ENCODE measurements around a stretch of chr3.

- PRO-cap, result no peak
These were observed 1.5 kb upstream of the EDEM1 start for GRCh38 chr3:5185716-5186632.

DNA sequence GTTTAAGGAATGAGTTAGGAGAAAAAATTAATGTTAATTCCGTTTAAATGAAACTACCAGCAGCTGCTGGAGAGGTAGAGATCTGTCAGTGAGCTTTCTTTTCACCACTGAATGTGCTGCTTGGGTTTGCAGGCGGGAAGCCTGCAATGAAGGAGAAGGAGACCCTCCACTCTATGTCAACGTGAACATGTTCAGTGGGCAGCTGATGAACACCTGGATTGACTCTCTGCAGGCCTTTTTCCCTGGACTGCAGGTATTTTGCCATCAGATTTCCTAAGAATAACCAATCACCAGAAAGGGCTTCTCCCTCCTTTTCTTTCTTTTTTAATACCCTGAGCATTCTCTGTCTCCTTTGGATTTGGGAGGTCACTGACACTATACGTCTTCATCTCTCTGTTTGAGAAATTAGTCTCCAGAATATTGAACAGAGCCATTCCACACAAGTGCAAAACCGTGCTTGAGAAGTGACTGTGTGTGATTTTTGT, 19.6 kb downstream of the EDEM1 start:
- PRO-cap, result no peak

DNA sequence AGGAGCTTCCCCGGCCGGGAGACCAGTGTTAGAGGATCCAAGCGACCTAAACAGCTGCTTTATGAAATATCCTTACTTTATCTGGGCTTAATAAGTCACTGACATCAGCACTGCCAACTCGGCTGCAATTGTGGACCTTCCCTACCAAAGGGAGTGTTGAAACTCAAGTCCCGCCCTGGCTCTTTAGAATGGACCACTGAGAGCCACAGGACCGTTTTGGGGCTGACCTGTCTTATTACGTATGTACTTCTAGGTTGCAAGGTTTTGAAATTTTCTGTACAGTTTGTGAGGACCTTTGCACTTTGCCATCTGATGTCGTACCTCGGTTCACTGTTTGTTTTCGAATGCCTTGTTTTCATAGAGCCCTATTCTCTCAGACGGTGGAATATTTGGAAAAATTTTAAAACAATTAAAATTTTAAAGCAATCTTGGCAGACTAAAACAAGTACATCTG, 761.1 kb upstream of the LMCD1 start:
- PRO-cap, result no peak

DNA sequence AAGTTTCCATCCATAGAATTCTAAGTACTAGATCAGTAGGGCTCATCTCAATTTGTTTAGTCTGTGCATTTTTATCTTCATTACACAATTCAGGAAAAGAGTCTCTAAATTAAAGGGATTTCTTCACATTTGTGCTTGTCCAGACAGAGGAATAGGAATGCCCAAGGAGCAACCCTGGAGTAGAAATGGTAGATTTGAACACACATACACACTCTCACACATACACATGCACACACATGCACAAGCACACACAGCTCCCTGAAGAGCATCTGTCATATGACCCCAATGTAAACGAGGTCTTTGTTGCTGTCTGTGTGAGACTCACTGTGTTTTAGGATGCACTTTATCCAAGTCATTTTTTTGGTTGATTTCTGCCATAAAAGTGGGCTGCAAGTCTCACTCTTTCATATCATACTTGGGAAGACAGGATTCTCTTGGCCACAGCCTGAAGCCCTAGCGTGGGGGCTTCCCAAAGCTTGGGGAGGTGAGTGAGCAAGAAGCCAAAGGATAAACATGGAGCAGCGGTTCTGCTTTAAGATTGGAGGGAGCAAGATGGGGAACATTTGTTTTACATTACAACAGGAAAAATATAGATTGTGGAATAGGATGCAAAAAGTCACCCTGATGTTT, 21.6 kb downstream of the LMCD1 start:
- PRO-cap, result no peak

- PRO-cap, result no peak
These were observed 63.8 kb downstream of the SSUH2 start for GRCh38 chr3:8580733-8581288.

DNA sequence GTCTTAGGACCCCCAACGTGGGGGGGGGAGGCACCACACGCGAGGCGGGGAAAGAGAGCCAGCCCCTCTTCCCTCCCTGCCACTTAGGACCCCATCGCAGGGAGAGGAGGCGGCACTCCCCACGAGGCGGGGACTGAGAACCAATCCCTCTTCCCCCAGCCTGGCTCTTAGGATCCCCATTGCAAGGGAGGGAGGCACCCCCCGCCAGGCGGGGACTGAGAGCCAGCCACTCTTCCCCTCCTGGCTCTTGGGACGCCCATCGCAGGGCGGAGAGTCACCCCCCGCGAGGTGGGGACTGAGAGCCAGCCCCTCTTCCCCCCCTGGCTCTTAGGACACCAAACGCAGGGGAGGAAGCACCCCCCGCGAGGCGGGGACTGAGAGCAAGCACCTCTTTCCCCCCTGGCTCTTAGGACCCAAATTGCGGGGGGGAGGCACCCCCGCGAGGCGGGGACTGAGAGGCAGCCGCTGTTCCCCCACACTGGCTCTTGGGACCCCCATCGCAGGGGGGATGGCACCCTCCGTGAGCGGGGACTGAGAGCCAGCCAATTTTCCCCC, 34.2 kb upstream of the SSUH2 start:
- PRO-cap, result no peak

DNA sequence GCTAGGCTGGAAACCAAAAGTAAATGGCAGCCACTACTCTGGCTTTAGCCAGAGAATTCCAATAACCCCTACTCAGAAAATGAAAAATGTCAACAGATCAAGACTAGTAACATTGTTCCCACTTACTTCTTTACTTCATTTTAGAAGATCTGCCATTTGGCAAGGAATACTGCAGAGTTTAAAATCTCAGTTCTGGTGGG, 58.4 kb downstream of the RAD18 start:
- PRO-cap, result no peak

DNA sequence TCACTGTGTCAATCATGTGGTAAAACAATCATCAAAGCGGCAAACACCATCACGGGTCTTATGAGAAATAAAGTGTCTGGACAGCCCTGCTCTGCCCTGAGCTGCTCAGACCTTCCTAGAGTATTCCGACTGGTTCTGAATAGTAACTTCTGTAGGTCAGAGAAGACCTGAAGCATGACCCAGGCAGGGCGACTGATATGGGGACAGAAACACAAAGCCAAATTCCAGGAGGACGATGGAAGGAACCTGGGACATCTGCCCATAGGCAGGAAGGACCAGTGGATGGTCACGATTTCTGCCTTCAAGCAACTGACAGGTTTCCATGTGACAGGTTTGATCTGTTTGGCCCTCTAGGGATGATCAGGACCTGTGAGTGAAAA, 137.4 kb upstream of the RAD18 start:
- PRO-cap, result no peak

DNA sequence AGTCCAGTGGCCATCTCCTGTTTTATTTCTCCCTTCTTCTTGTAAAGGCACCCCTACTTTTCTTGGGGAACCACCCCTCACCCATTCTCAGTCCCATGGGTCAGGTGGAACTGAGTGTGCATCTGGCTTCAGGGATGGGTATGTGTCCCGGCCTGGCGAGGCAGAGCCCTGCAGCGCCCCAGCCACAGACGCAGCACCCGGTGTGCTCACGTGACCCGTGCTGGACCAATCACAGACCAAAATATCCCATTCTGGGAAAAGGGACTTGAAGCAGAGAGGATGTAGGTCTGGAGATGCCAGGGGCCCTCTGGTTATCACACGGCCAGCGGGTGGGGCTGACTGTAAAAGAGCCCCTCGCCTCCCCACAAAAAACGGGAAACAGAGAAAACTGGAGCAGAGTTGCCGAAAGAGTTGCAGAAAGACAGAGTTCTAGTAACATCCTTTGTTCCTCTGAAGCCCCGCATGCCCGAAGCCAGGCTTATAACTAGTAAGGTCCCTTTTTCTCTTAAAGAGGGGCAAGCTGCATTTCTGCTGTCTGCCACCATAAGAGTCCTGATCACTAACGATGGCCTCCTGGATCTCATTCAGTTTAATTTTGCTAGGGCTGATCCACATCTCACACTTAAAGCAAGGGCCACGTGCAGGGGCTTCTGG, 138.1 kb upstream of the RAD18 start:
- PRO-cap, result no peak

DNA sequence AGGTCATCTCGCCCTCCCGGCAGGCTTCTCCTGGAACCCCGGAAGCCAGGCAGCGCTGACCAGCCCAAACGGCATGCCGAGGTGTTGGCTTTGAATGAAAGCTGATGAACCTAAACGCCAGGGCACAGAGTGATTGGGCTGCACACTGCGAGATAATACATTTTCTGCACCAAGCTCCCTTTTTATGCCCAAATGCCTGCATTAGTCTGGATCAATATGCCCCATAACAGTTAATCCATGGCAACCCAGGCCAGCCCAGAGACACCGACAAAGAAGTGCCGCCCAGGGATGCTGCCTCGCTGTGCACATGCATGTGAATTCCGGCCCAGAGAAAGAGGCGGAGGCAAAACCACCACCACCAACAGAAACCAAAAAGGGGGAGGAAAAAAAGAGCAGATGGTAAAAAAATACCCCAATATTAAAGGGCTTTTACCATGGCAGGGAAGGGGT, 1.3 kb downstream of the SRGAP3 start:
- PRO-cap, result no peak

DNA sequence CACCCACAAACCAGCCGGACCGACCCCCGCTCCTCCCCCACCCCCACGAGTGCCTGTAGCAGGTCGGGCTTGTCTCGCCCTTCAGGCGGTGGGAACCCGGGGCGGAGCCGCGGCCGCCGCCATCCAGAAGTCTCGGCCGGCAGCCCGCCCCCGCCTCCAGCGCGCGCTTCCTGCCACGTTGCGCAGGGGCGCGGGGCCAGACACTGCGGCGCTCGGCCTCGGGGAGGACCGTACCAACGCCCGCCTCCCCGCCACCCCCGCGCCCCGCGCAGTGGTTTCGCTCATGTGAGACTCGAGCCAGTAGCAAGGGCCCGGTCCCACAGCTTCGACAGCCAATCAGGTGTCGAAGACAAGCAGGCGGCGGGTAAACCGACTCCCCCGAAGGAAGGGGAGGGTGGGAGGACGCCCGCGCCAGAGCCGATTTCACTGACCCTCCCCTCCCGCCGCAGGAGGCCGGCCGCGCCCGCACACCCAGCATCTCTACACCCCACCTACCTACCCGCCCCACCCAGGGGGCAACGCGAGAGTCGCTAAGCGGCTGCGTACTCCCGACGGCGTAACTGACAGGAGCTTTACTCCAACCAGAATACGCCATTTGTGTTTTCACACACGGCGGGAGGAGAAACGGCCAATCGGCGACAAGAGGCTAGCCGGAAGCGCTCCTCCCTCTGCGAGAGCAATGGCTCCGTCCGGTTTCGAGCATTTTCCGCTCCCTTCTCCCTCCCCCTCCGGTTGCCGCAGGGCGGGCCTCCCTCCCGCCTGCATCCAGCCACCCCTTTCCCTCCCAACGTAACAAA, 710 bp upstream of the SETD5 start:
- PRO-cap, result bidirectional peak, plus-strand start at position 178 of the sequence, minus-strand start at position 134 of the sequence; bidirectional peak, plus-strand start at position 702 of the sequence, minus-strand start at position 497 of the sequence

DNA sequence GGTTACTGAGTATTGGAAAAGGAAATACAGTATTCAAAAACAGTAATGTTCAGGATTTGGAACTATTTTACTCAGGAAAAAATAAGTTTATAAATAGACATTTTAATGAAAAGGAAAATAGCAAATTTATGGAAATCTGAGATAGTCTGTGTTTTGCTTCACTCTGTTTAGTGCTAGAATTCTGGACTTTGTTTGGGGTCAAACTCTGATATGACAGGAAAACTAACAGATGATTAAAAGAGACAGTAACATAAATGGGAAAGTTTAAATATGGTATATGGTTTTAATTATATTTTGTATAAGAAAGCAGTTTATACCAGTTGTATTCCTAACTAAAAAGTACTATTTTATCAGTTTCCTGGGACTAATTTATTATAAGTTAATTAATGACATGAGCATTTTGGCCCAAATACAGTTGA, 17.4 kb downstream of the SETD5 start:
- PRO-cap, result no peak

GRCh38 chr3:9440749-9441163, 43.3 kb downstream of the SETD5 start:
- PRO-cap, result no peak

DNA sequence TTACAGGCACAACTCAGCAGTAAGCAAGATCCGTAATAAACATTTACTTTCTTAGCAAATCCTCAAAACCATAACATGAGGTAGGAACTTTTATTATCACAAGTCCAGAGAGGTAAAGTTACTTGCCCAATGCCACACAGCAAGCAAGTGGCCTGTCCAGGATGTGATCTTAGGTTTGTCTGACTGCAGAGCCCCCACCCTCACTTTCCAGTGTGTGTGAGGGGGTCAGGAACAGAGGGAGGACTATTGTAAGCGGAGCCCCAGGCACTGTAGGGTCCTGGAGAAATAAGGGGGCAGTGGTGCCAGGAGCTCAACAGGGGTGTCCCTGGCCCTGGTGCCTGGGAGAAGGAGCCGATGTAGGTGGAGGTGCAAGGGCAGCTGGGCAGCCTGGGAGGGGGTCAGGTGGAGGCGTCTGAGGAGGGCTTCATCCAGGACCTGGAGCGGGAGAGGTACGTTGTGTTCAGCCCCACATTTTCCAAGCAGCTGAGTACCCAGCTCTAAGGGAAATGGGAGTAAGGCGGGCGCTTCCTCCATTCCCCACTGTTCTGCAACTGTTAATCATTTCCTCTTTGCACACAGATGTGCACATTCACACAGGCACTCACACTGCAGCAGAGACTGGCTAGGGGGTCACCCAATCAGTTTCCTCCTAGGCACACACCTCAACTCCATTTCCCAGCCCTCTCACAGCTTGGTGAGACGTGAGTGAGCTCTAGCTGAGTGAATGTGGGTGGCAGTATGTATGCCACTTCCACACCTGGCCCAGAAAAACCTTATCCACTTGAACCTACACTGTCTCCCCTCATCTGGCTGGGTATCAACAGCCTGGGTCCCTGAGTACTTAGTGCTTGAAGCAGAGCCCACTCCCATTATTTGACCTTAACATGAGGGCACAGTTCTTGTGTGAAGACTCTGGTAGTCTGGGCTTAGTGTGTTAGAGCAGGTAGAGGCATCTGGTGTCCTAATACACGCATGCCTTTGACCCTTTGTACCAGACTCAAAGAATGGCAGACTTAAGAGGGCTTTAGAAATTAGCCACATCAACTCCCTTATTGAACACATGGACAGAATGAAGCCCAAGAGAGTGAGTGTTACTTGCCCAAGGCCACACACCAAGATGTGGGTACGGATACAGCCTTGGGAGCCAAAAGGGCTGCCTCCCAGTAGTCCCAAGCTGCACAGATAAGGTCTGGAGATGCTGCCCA, 5.6 kb downstream of the RPUSD3 start:
- PRO-cap, result no peak

DNA sequence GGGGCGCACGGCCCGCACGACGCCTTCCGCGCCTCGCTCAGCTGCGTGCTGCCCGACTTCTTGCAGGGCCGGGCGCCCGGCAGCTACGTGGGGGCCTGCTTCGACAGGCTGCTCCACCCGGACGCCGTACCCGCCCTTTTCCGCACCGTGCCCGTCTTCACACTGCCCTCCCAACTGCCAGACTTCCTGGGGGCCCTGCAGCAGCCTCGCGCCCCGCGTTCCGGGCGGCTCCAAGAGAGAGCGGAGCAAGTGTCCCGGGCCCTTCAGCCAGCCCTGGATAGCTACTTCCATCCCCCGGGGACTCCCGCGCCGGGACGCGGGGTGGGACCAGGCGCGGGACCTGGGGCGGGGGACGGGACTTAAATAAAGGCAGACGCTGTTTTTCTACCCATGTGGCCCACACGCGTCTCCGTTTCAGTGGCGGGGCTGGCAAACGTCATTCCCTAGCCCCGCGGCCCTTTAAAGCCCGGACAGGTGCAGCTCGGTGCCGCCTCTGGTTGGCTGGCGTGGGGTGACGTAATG, 342 bp upstream of the CRELD1 start:
- PRO-cap, result bidirectional peak, plus-strand start outside the sequence, minus-strand start at position 416 of the sequence

DNA sequence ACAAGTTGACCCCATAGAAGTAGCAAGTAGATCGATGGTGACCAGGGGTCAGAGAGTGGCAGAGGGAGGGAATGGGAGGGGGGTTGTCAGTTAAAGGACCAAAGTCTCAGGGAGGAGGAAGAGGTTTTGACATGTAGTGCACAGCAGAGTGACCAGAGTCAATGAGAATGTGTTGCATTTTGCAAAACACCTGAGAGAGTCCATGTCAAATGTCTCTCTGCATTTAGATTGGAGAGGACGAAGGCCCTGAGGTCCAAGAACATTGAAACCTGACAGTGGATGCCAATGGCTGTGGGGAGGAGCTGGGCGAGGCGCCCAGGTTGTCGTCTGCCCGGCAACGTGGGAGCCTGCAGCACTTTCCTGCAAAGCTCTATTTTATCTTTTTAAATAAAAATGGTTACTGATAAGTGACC, 19.7 kb upstream of the FANCD2 start:
- PRO-cap, result no peak

DNA sequence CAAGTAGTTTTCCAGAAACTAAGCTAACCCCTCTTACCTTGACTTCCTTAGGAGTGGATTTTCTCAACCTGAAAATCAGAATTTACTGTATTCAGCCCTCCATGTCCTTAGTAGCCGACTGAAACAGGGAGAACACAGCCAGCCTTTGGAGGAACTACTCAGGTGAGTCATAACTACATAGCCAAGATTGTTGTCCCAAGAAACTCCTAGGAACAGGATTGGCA, 22.4 kb downstream of the FANCD2OS start:
- PRO-cap, result no peak

- PRO-cap, result no peak
These were observed 9.1 kb downstream of the IRAK2 start for GRCh38 chr3:10173715-10174382.

GRCh38 chr3:10223536-10224140, 24.6 kb upstream of the TATDN2 start:
- PRO-cap, result no peak

GRCh38 chr3:10234894-10235229, 13.4 kb upstream of the TATDN2 start:
- PRO-cap, result no peak